Skeletal muscle cell (primary cell): ENCODE results near the genes LAMC2, NCF2 and ARPC5.

DNA sequence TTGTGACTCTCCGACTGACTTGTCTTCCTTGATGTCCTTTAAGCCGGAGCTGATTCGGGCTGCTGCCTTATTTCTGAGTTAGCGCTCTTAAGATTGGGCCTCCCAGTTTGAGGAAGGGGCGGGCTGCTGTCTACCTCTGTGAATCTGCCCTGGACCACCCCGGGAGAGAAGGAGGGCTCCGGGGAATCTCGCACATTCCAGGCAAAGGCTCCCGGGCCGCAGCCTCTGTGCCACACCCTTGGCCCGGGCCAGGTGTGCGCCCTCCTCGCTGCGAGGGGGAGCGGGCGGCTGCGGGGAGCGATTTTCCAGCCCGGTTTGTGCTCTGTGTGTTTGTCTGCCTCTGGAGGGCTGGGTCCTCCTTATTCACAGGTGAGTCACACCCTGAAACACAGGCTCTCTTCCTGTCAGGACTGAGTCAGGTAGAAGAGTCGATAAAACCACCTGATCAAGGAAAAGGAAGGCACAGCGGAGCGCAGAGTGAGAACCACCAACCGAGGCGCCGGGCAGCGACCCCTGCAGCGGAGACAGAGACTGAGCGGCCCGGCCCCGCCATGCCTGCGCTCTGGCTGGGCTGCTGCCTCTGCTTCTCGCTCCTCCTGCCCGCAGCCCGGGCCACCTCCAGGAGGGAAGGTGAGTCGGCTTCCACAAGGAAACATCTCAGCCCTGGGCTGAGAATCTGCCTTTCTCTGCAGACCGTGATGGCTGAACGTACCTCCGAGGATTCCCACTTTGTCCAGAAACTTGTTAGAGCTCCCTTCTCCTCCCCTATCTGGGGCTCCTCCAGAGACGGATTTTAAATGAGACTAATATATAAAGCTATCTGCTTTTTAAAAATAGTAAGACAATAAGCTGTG lies at the start of gene LAMC2:
TSS of gene LAMC2 (plus strand) at position 463 of the 854 bp plus-strand sequence.
- RRBS: 20% methylated on average over 19 of the region's 39 CpGs

GRCh38 chr1:183235050-183235554 lies 49.0 kb downstream of the LAMC2 start:
- RRBS: no CpG with 5 or more reads among the region's 10 CpGs

DNA sequence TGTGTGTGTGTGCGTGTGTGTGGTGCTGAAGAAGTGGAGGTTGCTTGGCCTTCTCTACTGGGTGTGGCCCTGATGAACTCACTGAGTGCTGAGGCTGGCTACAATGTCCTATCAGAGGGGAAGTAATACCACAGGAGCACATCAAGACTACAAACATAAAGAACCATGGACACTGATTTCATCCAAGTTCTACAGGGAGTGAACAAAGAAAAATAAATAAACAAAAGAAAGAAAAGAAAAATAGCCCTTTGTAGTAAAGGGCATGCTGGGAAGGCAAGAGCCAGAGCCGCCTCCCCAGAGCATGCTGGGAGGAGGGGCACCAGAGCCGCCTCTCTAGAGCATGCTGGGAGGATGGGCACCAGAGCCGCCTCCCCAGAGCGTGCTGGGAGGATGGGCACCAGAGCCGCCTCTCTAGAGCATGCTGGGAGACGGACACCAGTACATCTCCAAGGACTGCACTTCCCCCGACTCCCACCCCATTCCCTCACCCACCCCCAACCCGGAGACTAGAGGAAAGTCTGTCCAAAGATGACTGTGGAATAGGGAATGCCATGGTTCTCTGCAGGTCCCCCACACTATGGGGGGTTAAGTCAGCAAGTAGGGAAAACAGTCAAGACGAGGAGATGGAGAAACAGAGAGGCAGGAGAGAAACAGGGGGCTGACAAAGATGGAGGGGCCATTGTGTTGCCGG lies 66.0 kb downstream of the LAMC2 start:
- RRBS: no CpG with 5 or more reads among the region's 11 CpGs

DNA sequence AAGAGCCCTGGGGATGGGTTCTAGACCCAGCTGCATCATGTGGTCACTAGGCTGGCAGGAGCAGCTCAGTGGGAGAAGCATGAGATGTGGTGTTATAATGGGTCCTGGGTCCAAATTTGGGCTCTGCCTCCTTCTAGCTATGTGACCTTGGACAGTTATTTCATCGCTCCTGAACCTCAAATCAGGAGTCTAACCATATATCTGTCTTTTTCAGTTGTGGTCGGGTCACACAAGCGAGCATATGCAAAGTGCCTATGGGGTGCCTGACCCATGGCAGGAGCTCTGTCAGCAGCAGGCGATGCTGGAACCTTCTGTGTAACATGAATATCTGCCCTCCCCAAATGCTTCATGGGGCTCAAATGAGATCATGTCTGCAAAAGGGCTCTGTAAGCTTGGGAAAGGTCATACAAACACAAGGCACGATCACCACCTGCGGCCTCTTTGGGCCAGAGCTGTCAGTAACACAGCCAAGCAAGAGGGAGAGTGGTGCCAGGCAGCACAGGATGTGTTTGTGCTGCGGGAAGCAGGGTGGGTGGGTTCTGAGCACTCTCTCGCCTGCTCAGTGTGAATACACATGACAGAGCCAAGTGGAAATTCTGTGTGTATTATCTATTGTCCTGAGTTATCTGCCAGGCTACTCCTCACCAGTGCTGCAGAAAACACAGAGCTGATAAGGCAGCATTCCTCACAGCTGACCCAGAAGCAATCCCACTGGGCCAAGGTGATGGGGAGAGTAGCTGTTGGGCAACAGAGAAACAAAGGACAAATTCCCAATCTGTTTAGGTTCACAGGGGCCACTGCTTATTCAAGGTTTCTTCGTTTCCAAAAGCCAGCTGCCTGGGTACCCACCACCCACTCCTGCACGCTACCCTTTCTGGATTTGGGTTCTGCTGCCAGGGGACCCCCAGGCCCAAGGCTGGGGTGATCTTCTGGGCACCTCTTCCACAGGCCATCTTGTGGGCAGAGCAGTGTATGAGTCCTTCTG lies 101.1 kb downstream of the LAMC2 start:
- RRBS: no CpG with 5 or more reads among the region's 10 CpGs

GRCh38 chr1:183301195-183301627 lies 115.1 kb downstream of the LAMC2 start:
- RRBS: no CpG with 5 or more reads among the region's 3 CpGs

- RRBS: no CpG with 5 or more reads among the region's 4 CpGs
Observed at GRCh38 chr1:183442859-183443546, 24.8 kb upstream of the NMNAT2 start.

DNA sequence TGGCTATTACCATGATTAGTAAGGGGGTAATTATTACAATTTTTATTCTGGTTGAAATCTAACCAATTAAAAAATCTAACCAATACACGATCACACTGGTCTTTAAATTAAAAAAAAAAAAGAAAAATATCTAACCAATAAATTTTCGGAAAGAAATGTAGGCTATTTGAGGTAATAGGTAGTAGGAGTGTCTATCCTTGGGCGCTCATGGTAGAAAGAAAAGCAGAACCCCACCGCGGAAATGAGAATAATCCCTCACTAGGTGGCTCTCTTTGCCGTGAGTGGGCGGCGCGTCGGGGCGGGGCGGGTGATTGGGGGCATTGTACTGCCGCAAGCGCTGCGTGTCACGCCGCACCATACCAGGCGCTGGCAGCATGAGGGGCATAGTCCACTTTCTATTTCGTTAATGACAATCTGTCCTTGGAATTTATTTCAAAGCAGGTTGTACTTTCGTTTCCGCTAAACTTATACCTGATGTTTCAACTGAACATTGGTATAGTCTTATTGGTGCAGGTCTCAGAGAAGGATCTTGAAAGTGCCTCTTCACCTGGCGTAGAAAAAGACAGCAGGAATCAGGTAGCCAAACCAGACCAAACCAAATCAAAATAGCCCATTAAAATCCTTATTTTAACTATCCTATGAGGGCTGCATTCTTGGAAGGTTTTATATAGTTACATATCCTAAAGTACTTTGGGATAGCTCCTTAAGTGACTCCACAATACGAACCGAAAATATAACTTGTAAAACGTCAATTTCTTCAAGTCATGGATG lies 2.1 kb upstream of the SMG7 start:
- RRBS: no CpG with 5 or more reads among the region's 25 CpGs

GRCh38 chr1:183589801-183591016 lies at the start of gene NCF2:
TSS of gene NCF2 (minus strand) at chr1:183590459.
- RRBS: 92% methylated on average over 2 of the region's 10 CpGs

DNA sequence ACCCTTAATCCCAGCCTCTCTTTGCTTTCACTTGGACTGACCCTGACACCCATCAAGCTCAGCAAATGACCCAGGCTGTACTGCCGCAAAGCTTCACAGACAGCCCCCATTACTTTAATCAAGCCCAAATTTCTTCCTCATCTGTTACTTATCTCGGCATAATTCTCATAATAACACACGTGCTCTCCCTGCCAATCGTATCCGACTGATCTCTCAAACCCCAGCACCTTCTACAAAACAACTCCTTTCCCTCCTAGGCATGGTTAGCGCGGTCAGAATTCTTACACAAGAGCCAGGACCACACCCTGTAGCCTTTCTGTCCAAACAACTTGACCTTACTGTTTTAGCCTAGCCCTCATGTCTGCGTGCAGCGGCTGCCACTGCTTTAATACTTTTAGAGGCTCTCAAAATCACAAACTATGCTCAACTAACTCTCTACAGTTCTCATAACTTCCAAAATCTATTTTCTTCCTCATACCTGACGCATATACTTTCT lies 18.6 kb downstream of the ARPC5 start:
- RRBS: no CpG with 5 or more reads among the region's 10 CpGs

- RRBS: under 1% methylated on average over 9 of the region's 79 CpGs
Observed at GRCh38 chr1:183635372-183636231, at the start of gene ARPC5. TSS of gene ARPC5 (minus strand) at chr1:183635783.

- RRBS: no CpG with 5 or more reads among the region's 6 CpGs
Observed at GRCh38 chr1:183809778-183810657, 5.1 kb downstream of the RGL1 start.

GRCh38 chr1:183867029-183867531 lies 62.2 kb downstream of the RGL1 start:
- RRBS: no CpG with 5 or more reads among the region's 4 CpGs

DNA sequence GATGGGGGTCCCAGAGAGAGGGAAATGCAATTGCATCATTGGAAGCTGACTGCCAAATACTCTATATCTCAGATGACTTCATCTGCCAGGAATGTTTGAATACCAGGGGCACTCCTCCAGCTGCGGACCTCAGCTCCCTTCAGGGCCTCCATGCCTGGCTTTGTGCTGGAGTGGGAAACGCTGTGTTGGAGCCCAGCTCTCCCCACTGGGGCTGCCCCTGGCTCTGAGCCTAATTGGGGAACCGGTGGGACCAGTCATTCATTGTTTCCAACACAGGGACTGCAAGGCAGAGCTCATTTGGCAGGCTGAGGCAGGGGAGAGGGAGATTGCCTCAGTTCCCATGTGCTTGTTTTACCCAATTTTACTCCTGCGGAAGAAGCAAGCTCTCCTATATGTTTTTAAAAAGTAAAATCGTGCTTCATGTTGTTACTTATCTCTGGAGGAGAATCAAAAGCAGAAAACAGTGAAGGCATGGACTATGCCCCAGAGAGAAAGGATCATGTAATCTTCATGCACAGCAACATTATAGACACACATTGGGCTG lies 76.9 kb downstream of the RGL1 start:
- RRBS: no CpG with 5 or more reads among the region's 5 CpGs

DNA sequence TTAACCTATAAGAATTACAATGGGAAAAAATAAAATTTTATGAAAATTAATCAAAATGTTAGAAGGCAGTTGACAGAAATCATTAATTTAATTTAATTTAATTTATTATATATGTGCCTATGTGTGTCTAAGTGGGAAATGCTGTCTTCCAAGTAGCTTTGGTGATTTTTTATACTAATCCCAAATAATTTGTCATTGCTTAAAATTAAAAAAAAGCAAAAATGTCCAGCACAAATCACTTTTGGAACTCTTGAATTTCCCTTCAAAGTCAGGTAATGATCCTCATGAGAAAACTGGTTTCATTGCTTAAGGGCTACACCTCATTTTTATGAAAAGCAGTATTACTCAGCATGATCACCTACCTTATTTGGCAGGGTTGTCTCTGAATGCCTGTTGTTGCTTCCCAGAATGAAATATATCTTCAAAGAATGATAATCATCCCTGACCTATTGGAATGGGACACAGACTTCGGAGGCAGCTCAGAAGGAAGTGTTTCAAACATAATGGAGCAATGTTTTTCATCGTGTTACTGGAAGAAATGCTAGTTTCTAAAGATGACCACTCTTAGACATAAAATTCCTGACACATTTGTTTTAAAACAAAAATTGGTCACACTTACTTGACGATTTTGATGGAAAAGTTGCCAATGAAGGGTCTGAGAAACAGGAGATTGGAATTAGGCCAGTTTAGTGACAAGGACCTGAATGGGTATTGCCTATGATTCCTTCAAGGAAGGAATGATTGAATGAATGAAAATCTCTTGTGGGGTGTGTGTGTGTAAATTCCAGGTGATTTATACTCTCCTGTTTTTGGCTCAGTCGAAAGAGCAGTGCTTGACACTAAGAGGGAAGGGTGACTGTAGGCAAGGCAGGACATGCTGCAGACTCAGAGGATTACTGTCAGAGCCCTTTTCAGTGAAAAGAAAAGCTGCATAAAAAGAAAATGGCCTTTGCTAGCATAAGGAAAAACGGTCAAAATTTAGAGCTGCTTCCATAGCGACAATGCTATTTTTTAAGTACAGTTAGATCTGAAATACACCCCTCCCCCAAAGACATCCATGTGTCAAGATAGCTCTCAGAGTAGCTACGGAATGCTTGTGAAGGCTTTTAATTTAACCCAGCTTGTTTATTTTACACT lies 29.9 kb downstream of the C1orf21 start:
- RRBS: no CpG with 5 or more reads among the region's 7 CpGs

DNA sequence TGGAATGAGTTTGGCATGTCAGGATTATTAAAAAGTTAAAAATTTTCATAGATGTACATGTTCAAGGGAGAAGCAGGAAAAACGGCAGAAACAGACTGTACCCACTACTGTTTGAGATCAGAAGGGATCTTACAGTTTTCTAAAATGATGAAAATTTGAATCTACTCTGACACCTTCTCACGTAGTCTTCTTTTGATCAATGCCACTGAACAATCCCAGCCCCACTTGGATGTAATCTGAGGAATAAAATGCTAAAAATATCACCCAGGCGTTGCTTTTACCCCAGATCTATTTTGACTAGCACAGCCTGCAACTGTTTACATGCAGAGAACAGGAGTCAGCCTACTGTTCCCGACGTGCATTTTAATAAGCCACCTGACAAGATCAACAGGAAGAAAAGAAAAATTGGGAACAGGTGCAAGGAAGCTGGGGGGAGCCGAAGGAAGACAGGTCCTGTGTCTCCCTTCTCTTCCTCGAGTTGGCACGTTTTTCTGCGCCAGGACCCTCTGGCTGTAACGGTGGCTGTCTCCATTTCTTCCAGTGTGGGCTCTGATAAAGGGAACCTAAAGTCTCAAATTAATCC lies 117.1 kb downstream of the C1orf21 start:
- RRBS: no CpG with 5 or more reads among the region's 10 CpGs

- RRBS: no CpG with 5 or more reads among the region's 4 CpGs
Observed at GRCh38 chr1:184510183-184510767, 123.4 kb downstream of the C1orf21 start.

DNA sequence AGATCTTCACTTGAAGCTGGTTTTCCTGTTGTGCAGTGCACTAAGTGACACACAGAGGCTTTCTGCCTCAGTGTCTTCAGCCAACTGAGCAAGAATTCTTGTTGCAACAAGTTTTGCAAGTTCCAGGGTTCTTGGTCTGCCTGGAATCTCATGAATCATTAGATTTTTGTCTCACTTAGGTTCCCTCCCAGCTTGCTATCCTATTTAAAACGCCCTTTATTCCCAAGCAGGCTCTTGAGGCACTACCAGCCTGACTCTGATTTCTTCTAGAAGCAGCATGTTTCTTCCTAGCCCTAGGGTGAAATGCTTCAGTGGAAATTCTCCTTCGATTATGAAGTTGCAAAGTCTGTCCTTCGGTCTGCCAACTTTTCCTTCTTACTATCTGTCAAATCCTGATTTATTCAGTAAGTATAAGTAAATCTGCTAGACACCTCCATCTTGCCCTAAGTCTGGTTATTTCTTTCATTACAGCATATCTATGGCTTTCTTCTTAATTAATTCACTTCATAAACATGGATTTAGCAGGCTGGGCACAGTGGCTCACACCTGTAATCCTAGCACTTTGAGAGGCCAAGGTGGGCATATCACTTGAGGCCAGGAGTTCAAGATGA lies 158.9 kb downstream of the C1orf21 start:
- RRBS: no CpG with 5 or more reads among the region's 3 CpGs

- RRBS: no CpG with 5 or more reads among the region's 4 CpGs
Observed at GRCh38 chr1:184621419-184621699, 133.3 kb downstream of the EDEM3 start.

DNA sequence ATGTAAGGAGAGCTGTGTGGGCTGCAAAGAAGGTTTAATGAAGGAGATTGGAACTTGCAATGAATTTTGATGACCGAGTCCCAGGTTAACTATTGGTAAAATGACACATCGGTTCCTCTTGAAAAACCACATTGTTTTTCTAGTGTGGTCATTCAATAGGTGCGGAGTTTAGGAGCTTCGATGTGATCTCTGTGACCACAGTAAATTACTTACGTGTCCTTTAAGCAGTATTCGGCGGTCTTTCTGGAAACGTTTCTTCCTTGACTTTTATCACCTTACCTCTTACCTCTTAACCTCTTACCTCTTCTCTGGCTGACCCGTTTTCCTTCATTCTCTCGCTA lies 1.0 kb upstream of the EDEM3 start:
- RRBS: no CpG with 5 or more reads among the region's 10 CpGs

DNA sequence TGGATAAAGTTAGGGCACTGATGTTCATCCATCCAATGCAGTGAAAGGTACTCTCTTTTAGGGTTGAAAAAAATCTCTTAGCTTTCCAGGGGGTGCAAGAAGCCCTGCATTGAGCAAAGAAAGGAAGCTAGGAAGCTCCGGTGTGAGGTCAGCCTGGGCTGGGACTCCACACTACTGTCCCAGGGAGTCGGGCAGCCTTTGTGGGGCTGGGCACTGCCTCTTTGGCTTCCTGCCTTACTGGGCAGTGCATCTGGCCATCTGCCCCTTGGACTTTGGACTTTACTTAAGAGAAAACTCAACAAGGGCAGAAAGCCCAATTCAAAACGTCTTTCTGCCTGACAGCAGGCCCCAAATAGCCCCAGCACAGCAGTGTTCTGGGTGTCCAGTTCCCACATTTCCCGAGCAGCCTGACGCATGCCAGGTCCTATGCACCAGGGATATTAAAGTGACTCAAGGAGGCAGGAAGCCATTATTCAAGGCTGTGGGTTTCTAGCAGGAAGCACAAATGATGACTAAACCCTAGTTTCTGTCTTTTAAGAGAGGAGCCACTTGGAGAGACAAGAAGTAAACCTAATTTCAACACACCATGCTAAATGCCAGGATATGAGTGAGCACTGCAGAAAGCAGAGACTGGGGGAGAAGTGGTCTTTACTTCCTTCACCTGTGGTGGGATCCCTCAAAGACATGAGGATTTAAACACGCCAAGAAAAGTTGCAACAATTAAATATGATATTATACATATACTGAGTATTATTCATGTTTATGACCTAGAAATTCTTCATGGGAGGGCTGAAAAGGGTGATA lies 37.9 kb upstream of the EDEM3 start:
- RRBS: no CpG with 5 or more reads among the region's 6 CpGs